H9 (cell line): ENCODE measurements around the genes ABCB6, STK11IP and FARSB.

DNA sequence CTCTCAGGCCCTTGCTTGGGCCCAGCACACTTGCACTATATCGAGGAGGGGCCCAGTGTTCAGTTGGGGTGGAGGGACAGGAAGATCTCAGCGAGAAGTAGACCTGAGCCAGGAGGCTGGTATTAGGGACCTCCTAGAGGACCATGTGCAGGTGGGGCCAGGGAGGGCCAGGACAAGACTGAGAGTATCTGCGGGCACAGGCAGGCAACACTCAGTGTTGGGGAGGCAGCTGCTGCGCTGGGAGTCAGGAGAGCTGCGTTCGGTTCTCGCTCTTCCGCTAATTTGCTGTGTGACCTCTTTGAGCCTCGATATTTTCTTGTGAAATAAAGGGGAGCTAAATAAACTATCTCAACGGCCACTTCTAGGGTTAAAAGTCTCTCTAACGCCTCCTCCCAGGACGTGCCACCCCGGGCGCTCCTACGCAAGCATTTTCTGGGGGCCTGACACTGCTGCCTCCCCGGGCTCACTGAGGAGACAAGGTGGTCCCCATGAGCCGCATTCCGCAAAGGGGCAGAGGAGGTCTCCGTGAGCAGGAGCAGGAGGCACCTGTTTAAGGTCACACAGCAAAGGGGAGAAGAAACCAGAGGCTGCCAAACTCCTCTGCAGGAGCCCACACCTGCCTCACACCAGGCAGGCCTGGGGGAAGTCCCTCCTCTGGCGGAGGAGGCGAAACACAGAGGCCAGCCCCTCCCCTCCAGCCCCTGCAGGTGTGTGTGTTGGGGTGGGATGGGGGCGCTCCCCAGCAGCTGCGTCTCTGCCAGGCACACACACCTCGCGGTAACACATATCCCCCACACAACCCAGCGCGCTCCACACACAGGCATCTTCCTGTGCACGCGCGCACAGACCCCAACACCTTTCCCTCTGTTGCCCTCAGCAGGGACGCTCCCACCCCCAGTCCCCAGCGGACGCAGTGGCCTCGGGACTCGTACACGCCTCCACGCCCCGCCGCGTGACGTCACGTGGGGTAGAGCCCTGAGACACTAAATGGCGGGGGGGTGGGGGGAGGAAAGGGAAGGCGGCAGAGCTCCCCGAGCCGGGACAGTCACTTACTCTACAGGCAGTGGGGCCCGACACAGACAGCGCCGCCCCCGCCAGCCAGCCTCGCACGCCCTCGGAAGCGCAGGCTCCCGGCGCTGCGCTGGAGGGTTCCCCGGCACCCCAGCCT, 776 bp upstream of the WNT10A start:
- PRO-cap, result no peak

GRCh38 chr2:218981983-218982539, 2.9 kb downstream of the FEV start:
- PRO-cap, result no peak

DNA sequence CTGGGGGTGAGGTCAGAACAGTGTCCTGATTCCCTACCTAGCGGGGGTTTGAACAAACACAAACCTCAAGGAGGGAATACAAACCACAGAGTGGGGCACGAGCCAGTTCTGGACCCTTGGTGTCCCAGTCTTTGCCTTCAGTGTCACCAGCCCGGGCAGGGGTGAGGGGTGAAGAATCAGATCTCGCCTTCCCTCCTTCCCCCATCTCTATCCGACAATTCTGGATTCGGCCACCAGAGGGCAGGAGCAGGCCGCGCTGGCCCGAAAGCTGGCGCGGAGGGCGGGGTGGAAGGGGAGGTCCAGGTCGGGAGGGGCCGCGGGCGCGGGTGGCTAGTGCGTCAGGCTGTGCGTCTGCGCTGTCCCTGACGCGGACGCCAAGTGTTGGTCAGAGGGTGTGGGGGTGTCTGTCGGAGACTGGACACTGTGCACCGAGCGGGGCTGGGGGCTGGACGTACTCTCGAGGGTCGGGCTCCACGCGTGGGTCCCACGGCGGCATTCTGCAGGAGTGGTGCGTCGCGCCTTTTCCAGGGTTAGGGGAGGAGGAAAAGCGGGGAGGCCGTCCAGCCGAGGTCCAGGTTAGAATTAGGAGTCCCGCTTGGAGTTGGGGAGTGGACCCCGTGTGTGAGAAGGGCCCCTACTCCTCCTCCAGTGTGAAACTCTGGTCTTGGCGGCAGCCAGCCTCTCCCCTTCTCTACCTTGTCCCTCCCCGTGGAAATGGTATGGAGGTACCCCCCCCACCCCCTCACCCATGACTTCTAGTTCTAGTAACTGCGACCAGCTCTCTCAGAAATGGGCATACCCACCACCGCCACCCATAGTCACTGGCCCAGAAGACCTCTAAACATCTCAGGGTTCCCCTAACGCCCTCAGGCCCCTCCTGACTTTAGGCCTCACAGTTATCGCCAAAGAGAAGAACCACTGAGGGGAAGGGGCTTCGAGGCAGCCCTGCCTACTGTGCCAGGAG, 3.0 kb upstream of the CRYBA2 start:
- PRO-cap, result no peak

DNA sequence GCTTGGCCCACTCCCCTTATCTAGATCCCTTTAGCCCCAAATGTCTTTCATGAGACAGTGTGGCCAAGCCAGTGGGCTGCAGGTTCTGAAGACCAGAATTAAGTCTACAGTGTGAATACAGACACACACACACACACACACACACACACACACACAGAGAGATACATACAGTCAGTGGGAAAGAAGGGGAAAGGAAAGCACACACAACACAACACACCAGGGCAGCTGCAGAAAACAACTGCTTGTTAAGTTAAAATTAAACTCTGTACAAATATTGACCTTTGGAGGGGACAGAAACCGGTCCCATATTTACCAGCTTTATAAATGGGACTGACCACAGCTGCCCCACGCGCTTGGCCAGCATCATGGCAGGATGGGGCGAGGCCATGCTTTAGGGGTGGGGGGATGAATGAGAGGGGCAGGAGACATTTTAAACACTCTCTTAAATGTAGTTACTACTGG, 49.1 kb downstream of the NHEJ1 start:
- PRO-cap, result no peak

GRCh38 chr2:219209353-219209924, 2.9 kb downstream of the ZFAND2B start:
- PRO-cap, result no peak

DNA sequence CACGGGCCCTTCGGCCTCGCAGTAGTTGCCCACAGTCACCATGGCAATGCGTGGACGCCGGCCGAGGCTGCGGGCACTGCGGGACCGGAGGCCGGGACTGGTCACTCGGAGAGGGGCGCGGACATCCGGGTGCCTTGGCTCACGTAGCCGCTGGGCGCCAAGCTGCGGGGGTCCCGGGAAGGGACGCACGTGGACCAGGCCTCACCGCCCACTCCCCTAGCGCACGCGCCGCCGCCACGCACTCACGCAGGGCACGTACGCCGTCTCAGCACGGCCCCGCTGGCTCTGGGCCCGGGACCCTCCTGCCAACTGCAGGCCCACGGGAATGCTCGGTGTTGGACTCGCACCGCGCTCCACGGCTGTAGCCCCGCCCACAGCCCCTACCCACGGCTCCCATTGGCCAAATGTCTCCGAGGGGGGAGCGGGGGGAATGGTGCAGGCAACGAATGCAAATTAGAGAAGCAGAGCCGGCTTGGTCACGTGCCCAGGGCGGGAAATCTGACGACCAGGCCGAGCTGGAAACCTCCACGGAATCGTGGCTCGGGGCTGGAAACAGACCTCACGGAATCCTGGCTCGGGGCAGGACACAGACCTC, at the start of gene ABCB6:
Gene ABCB6, minus strand, starts transcription at position 327 of the 595 bp plus-strand sequence.
- PRO-cap, result bidirectional peak, plus-strand start at position 169 of the sequence, minus-strand start at position 99 of the sequence; bidirectional peak, plus-strand start at position 495 of the sequence, minus-strand start at position 301 of the sequence

DNA sequence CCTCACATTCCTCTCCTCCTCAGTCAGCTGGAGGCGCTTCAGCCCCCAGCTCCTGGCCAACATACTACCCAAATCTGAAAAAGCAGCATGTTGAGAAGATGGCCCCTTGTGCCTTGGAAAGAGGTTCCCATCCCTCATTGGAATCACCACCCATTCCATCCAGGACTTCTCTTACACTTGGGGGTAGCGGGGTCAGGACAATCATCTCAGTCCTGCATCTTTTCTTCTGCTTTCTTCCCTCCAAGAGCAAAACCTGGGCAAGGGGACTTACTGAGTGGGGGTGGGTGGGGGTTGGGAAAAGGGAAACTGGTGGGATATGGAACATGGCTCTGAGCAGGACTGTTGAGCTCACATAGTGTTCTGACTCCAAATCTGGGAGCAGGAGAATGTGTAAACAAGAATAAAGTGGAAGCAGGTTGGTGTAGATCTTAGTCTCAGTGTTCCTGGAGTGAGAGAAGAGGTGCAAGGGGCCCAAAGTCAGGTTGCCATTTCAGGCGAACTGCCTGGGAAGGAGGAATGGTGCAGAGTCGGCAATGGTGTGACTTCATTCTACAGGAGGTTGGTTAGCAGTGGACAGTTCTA, 3.3 kb downstream of the STK16 start:
- PRO-cap, result no peak

DNA sequence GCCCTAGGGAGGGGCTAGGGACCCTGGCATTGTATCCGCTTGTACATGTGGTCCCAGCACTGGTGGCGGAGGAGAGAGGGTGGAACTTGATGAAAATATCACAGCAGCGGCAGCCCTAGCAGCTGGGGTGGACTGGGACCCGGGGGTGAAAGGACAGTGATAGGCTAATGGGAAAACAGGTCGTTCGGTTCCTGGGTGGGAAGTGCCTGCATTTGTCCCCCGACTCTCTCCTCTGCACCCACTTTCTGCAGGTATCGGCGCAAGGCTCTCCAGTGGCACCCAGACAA, 1.1 kb downstream of the DNAJB2 start:
- PRO-cap, result no peak

DNA sequence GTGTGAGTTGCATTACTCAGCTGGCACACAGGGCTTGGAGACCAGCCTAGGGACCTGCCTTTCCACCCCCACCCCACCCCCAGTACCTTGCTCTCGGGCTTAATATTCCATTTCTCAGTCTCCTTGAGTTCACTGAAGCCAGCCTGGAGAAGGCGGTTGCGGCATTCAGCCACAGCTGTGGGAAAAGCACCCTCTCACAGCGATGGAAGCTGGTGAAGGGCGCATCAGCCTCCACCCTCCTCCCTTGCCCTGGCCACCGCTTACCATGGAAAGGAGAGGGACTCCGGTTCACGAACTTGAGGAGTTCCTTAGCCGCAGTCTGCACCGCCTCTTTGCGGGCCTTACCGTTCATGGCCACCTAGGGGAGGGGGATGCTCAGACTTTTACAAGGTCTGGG, 908 bp downstream of the DNPEP start:
- PRO-cap, result no peak

DNA sequence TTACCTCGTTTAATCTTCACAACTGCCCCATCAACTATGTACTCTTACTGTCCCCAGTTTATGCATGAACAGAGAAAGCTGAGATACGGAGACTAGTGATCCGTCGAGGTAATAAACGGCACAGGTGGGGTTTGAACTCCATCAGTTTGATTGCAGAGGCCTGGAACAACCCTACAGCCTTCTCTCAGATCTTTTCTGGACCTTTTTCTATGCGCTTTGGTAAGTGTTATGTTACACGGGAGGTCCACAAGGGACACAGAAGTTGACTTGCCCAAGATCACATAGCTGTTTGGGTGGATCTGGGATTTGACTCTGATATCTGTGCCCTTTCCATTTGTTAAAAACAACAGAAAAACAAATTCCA, 1.1 kb upstream of the DNPEP start:
- PRO-cap, result no peak

DNA sequence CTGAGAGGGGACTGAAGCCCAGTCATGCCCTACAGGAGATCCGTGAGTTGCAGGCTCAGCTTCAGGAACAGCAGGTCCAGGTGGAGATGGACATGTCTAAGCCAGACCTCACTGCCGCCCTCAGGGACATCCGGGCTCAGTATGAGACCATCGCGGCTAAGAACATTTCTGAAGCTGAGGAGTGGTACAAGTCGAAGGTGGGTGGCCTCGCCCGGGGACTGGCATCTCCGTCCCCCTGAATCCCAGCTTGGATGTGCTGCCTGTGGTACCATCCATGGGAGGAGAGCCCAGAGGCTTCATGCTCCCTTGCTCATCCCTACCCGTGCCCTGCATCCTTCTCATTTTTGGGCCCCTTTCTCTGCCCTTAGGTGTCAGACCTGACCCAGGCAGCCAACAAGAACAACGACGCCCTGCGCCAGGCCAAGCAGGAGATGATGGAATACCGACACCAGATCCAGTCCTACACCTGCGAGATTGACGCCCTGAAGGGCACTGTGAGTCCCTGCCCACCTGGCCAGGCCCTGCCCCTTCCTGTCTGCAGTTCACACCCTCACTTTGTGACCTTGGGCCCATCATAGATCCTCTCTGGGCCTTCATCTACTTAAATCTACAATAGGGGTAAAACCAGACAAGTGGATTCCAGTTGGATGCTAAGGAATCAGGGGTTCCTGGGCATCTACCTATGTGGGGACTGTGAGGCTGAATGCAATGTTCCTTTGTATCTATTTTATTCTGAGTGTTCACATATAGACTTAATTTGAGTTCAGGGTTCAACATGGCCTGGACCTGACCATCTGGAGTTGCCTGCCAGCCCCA, 2.5 kb downstream of the DES start:
- PRO-cap, result no peak

DNA sequence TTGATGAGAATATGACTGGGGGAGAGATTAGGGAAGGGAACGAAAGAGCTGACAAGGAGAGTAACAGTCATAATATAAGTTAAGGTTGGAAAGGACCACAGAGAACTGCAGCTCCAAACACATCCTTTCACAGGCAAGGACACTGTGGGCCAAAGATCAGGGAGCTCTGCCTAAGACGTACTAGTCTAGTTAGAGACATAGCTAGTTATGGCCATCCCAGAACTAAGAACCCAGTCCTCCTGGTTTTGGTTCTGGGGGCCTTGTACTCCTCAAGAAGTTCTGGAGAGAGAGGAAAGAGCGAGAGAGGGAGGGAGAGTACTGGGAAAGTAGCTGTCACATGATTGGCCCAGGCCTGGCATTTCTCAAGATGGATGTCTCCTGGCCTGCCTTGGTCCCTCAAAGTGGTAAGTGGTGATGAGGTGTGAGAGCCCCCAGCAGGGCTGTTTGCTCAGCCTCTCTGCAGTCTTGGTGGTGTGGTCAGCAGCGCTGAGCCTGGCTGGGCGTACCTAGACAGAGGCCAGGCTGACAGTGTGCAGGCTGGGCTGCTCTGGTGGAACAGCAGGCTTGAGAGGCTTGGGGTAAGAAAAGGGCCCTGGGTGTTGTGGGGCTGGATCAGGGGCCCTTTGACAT, 2.4 kb downstream of the SPEG start:
- PRO-cap, result no peak

GRCh38 chr2:219597438-219598635, at the start of gene STK11IP:
Gene STK11IP (plus strand): TSS chr2:219597857.
- PRO-cap, result bidirectional peak, plus-strand start at chr2:219597602, minus-strand start at chr2:219597389; bidirectional peak, plus-strand start at chr2:219597919, minus-strand start at chr2:219597746; bidirectional peak, plus-strand start at chr2:219598249, minus-strand start at chr2:219598044

DNA sequence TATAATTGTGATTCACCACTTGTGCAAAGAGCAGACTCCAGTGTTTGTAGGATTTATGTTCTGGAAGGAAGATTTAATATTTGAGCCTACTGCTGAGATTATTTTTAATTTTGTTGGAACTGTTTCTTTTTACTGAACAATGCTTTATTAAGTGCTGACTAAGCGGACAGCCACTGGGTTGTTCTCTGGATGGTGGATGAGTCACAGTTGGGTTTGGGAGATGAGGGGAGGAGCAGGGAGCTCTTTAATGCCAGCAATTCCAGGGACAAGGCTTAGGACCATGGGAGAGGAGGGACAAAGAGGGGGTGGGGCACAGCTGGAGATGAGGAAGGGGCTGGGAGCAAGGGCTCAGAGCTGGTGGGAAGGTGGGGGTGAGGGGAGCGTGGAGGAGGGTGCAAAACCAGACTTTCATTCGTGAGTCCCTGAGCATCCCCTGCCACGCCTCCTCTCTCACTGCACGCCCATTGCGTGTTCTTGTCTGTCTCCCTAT, 18.2 kb downstream of the SLC4A3 start:
- PRO-cap, result no peak

DNA sequence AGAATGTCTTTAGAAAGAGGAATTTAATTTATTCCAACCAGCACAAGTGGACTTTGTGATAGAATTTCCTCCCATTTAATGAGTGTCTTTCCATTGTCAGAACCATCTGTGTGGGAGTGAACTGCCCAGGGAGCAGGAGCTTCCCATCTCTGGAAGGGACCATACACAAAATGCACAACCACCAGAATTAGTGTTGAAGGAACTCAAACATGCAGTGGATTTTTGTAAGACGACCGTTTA, 792.0 kb downstream of the EPHA4 start:
- PRO-cap, result no peak

GRCh38 chr2:221322750-221323004, 249.4 kb downstream of the EPHA4 start:
- PRO-cap, result no peak

DNA sequence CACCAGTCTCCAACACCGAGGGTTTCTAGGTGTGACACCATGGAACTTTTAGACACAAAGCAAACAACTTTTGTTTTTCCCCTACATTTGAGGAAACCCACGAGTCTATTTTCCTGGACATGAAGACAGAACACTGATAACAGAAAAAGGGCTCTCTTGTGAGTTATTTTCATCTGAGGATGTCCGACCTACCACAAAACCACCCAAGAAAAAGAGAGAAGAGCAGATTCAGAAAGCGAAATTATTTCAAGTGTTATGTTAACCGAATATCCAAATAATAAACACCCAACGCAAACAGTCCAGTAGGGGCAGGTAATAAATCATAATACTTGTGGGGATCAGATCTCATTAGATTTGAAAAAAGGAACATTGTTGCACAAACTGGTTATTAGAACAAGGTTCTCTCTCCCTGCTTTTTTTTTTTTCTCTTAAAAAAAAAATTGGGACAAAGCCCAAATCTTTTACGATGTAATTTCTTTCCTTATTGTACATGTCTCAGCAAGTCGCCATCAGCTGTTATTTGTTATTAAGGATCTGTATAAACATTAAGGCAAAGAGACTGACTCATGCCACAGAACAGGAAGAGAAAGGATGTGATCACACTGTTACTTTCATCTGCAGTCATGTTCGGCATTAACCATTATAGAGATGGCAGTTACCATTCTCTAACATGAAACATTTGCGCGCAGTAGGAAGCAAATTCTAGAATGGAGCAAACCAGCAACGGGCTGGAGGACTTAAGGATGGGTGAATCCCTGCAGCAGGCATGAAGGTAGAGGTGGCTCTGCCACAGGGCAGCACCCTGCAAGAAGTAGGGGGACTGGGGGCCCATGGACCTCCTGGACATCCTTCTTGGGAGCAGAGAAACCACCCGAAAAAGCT, 42.1 kb downstream of the EPHA4 start:
- PRO-cap, result no peak

DNA sequence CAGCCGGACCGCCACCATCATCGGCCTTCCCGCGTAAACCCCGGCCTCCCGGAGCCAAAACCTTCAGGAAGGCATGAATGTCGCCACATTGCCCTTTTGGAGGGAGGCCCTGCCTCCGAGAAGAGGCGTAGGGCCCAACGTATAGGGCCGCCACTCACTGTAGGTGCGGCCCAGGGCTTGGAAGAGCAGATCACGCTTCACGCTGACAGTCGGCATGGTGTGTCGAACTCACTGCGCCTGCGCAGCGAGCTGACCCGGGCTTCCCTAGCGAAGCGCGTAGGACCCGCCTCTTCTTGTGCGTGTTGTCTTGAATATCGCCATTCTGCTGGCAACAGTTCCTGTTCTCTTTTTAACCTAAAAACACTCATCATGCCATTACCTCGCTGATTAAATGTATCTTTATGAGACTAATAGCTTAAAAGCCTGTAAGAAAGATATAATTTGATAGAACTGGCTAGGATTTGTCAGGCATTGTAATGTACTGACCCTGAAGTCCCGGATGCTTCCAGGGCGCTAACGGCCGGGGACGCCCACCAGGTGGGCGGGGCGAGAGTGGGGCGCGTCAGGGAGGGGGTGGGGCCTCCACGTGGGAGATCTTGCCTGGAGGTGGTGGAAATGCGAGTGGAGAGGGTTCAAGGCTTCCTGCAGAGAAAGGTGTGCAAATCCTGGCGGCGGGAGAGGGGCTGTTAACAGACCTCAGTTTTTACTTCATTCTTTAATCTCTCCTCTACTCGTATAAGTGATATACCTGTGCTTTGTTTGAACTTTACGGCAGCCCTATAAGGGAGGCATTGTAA, at the start of gene FARSB:
Gene FARSB, minus strand, starts transcription at position 235 of the 797 bp plus-strand sequence.
- PRO-cap, result bidirectional peak, plus-strand start at position 624 of the sequence, minus-strand start at position 221 of the sequence

- PRO-cap, result no peak
Observed at GRCh38 chr2:222796577-222797138, 64.2 kb upstream of the ACSL3 start.

- PRO-cap, result no peak
Observed at GRCh38 chr2:222833710-222834192, 27.1 kb upstream of the ACSL3 start.